ENCODE data around the gene TACC2.

DNA sequence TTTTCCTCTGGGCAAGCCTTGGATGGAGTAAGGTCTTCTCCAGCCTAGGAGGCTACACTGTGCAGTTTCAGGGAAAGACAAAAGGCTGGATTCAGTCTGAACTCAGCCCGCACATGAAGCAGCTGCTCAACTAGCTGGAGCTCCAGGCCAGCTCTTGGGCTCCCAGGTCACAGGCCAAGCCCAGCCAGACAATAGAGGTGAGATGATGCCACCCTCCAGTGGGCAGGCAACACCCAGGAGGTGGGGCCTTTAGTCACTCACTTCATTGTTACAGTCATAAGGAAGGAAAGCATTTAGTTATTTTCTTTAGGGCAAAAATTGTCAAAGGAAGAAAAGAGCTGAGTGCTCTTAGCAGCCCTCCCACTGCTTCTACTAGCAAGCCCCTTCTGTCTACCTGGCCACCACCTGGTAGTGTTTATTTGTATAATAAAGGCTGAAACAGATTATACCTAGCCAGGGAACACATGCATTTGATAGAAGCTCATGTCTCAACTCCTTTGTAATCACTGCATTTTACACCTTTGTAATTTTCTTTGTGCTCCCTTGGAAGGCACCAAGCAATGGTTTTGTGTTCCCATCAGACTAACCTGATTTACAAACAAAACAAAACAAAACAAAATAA lies 253.5 kb downstream of the WDR11 start:
- PRO-cap, result no peak

DNA sequence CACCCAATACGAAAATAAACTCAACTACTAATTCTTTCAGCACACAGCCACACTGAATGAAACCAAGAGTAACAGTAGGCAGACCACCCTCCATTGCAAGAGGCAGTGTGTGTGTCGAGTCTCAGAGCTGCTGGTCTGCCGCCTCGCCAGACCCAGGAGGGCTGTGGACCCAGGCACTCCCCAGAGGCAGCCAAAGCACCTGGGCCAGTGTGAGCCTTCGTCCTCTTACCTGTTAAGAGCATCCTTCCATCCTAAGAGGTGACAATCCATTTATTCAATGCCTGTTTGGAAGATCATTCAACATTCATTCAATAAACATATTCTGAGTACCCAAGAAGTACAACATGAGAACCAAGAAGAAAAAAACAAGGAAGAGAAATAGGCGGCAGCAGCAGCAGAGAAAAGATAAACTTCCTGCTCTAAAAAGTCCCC lies 238.7 kb downstream of the FGFR2 start:
- PRO-cap, result no peak

- PRO-cap, result no peak
Observed at GRCh38 chr10:121366051-121366410, 232.2 kb downstream of the FGFR2 start.

DNA sequence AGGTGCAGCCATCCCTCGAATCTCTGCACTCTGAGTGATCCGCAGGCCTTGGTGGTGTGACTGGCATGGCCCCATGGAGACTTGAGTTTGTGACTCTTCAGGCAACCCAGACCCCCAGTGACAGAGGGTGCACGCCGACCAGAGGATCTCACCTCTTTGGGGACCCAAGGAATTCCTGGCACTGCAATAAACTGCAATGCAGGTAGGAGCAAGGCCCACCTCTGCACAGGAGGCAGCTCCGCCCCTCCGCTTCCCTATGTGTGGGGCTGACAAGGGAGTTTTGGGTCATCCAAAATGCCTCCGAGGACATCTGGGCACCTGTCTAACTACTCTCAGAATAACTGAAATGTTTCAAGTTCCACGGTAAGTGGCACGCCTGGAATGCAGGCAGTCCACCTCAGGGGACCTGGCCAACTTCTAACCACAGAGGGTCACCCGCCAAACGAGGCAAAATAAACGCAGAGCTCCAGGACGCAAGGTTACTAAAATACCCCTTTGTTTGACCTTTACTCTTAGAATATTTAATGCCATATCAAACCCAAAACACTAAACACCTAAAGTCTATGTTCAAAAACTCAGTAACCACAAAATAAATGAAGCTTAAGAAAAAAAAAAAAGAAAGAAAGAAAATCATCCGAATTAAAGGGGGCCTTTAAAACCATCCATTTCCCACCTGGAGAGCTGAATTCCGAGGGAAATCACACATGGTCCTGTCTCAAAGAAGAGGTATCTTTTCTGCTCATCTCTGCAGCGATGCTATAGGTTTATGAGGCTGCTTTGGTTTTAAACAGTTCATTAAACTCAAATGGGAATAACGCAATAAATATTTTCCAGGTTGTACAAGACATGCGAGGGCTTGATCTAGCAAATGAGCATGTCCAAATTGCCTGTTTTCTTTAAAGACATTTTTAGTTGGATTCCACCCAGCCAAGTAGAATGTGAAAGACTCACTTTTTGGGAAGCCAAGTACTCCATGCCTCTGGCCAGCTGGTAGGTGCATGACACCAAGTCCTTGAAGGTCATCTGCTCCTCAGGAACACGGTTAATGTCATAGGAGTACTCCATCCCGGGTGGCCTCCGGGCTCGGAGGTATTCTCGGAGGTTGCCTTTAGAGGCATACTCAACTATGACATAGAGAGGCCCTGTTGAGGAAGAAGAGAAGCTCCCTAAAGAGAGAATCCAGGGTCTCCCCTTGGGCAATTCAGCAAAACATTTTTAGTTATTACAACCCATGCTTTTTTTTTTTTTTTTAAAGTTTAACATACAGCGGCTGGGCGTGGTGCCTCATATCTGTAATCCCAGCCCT lies 102.2 kb downstream of the FGFR2 start:
- PRO-cap, result no peak

DNA sequence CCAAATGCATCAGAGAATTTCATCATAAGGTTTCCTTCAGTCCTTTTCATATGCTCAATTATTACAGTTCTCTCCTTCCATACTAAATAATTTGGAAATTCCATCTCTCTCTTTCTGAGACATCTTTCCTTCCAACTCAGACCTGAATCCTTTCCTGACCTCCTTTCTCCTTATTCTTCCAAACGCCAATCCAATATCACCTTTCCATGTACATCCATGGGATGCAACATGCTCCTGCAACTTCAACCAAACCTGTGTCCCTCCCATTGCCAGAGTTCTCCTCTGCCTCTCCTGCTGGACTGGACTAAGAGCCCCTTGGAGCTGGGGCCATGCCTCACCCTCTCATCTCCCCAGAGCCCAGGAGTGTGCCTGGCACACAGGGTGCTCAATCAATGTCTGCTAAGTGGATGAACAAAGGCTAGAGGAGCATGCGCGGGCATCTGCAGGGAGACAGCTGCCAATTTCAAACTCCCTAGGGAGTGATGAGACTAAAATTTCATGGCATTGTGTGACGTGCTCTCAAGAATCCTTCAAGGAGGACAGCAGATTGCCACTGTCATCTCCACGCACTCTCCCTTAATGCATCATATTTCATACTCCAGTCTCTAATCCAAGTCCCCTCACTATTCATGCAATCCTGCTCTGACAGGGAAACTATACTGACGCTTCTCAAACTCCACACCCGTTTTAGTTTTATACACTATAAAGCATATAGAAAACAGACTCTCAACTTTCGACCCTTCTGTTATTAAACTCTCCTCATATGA lies 48.1 kb downstream of the FGFR2 start:
- PRO-cap, result no peak

- PRO-cap, result no peak
Observed at GRCh38 chr10:121595723-121597013, 2.1 kb downstream of the FGFR2 start.

- PRO-cap, result no peak
Observed at GRCh38 chr10:121975452-121975774, 396 bp upstream of the NSMCE4A start.

GRCh38 chr10:121988709-121989412 lies at the start of gene TACC2:
TACC2 (plus strand) TSS chr10:121989163.
- PRO-cap, result no peak

GRCh38 chr10:122062939-122063681 lies 74.1 kb downstream of the TACC2 start:
- PRO-cap, result no peak

DNA sequence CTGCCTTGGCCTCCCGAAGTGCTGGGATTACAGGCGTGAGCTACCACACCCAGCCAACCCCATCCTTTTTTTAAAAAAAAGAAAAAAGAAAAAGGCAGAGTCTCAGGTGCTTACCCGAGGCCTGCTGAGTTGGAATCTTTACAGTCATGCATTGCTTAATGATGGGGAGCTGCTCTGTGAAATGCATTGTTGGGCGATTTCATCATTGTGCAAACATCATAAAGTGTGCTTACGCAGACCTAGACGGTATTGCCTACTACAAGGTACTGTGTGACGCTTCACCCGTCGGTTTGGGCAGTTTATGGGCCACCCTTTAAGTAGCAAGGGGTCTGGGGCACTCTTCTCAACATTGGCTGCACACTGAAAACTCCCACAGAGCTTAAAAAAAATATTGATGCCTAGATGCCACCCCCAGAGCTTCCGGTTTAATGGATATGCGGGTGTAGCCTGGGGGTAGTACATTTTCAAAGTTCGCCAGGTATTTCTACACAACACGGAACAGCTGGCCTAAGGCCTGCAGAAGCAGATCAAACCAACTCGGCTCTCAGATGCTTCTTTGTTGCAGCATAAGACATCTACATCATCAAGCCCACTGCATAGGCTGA lies 113.0 kb downstream of the TACC2 start:
- PRO-cap, result no peak

GRCh38 chr10:122128444-122128720 lies 139.4 kb downstream of the TACC2 start:
- PRO-cap, result no peak

GRCh38 chr10:122152363-122152973 lies 118.6 kb upstream of the BTBD16 start:
- PRO-cap, result unidirectional peak, minus-strand start at chr10:122152773

GRCh38 chr10:122309955-122310721 lies 39.0 kb downstream of the BTBD16 start:
- PRO-cap, result no peak

DNA sequence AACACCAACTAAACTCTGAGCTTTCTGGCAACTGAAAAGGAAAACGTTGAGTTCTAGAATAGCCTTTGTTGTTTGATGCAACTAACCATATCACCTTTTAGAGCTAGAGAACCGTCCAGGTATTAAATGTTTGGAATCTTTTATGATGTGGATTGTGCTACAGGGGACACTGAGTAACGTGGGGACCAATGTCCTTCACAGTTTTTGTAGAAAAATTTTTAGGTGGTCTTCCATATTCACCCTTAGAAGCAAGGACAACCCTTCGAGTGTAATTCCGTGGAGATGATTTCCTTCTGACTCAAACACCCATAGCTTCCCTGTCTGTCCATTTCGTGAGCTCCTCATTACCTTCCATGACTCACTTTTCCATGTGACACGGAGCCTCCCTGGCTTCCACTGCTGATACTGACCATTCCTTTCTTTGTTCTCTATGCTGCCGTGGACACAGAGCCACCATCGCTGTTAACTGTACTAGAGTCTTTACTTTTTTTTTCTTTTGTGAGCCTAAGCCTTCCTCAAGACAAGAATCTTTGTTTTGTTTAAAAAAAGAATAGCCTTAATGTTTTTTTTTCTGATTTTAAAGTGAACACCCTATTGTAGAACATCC lies 12.6 kb upstream of the ARMS2 start:
- PRO-cap, result no peak

- PRO-cap, result no peak
Observed at GRCh38 chr10:122468827-122469830, 7.8 kb downstream of the HTRA1 start.

- PRO-cap, result no peak
Observed at GRCh38 chr10:122475494-122475786, 14.1 kb downstream of the HTRA1 start.

GRCh38 chr10:122585912-122586321 lies 25.4 kb downstream of the DMBT1 start:
- PRO-cap, result no peak

DNA sequence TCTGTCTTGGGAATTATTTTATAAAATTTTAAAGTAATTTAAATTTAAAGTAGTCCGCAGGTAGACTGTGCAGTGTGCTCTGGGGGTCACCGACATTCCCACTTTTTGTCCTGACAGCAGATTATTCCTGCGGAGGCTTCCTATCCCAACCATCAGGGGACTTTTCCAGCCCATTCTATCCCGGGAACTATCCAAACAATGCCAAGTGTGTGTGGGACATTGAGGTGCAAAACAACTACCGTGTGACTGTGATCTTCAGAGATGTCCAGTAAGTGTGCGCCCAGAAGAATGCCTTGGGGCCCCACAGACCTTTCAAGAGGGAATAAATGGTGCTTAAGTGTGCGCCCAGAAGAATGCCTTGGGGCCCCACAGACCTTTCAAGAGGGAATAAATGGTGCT lies 39.6 kb upstream of the SPADH start:
- PRO-cap, result no peak

- PRO-cap, result no peak
Observed at GRCh38 chr10:122674826-122675215, 2.2 kb downstream of the SPADH start.

DNA sequence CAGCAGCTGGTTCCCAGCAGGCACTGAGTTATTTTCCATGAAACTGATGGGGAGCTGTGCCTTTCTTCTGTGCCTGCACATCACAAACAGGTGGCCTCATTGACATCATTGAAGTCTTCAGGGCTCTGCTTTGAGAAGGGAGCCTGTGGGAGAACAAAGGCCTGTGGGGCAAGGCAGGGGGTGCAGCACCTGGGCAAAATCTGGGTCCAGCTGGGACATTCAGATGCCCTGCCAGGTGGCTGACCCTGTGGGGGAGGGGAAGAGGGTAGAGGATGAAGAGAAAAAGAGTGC lies 366 bp upstream of the CUZD1 start:
- PRO-cap, result no peak